Hematopoietic multipotent progenitor cell (in vitro differentiated cells): Measurements from ENCODE around the gene NBEAL1.

DNA sequence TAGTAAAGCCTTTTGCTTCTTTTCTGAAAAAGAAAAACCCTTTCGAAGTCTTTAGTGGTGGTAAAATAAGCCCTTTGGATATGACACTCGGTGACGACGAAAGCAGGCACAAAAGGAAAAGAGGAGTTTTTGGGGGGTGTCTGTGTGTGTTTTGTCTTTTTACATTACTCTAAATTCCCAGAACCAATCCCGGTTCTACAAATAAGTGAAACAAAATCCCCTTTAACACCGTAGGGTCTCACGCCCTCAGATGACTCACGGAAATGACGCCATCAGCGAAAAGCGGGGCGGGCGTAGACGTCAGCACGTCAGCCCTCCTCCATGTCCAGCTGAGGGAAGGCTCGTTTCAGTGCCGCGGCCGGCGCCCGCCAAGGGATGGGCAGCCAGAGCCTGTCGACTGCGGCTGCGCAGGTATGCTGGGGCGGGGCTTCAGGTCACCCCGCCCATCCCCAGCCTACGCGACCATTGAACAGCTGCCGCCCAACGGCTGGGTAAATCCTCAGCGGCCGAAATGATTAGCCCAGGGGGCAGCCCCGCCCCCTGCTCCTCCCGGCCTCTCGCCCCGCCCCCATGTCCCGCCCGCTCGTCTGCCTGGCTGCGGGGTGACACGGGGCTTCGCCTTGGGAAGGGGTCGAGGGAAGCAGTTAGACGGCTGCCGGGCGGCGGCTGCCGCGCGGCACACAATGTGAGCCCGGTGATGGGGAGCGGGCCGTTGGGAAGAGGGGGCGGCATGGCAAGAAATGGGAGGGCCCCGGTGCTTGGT is at the start of gene NBEAL1:
TSS of gene NBEAL1 (plus strand) at position 578 of the 763 bp plus-strand sequence.
- CAGE, long polyA plus RNA = no peak

GRCh38 chr2:203015886-203016465 is 1.3 kb downstream of the NBEAL1 start:
- CAGE, long polyA plus RNA = no peak

GRCh38 chr2:203068281-203068669 is 53.6 kb downstream of the NBEAL1 start:
- CAGE, long polyA plus RNA = no peak

DNA sequence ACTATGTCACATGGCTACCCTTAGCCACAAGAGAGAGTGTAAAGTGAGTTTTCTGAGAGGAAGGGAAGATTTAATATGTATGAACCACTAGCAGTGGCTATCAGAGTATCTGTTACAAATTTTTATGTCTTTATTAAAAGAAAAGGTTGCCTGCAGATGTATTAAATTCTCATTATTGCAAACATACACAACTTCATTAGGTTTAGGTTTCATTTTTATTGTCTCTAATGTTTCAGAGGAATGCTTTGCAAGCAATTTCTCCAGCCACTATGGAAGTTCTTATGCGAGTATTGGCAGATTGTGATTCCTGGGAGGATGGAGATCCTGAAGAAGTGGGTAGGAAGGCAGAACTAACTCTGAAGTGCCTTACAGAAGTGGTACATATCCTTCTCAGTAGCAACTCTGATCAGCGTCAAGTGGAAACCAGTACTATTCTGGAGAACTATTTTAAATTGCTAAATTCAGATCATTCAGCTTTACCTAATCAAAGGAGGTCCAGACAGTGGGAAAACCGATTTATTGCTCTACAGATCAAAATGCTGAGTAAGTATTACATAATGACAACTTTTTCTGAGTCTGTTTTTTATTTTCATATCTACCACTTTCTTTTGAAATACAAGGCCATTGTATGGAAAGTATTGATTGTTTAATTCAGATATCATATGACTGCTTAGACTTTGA is 68.4 kb downstream of the NBEAL1 start:
- CAGE, long polyA plus RNA = no peak

GRCh38 chr2:203470374-203470871 is 64.7 kb downstream of the RAPH1 start:
- CAGE, long polyA plus RNA = no peak

GRCh38 chr2:203649815-203650374 is 56.5 kb upstream of the CD28 start:
- CAGE, long polyA plus RNA = no peak

DNA sequence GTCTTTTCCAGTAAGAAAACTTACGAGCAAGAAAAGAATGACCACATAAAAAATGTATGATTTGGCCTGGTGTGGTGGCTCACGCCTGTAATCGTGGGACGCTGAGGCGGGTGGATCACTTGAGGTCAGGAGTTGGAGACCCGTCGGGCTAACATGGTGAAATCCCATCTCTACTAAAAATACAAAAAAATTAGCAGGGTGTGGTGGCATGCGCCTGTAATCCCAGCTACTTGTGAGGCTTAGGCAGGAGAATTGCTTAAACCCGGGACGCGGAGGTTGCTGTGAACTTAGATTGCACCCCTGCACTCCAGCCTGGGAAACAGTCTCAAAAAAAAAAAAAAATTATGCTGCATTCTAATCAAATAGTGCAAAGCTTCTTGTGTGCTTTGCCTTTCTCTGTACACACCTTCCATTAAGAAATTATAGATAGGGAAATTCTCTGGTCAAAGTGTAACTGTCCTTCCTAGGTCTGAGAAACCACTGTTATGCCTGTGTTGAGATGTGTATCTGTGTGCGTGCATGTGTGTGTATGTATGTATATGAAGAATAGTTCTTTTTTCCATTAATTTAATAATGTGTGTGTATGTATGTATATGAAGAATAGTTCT is 2.4 kb downstream of the CD28 start:
- CAGE, long polyA plus RNA = no peak

DNA sequence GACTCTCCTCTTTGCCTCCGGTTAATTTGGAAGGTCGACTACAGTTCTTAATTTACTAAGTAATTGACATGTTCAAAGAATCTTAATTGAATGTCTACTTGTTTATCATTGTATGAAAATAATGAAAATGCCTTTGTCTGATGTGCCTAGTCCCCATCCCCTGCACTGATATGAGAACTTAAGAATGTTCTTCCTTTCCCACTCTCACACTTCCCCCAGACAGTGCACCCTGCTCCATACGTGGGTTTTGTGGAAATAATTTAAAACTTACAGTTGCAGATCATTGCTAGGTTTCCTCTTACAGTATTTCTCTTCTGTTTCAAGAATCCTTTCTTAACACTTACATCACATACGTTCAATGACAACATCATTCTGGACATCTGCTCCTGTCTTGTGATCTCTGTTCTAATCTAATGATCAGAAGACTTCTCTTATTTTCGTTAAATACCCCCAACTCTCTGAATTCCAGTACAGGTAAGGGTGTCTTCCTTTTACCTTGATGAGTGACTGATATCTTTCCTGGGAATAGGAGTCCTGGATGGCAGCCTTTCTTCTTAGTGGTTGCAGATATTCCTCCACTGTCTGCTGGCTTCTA is 3.6 kb downstream of the ICOS start:
- CAGE, long polyA plus RNA = no peak

GRCh38 chr2:203951307-203952025 is 14.9 kb downstream of the ICOS start:
- CAGE, long polyA plus RNA = no peak

- CAGE, long polyA plus RNA = no peak
These were observed 90.3 kb downstream of the ICOS start for GRCh38 chr2:204026946-204027219.

GRCh38 chr2:204110362-204110876 is 173.9 kb downstream of the ICOS start:
- CAGE, long polyA plus RNA = no peak

DNA sequence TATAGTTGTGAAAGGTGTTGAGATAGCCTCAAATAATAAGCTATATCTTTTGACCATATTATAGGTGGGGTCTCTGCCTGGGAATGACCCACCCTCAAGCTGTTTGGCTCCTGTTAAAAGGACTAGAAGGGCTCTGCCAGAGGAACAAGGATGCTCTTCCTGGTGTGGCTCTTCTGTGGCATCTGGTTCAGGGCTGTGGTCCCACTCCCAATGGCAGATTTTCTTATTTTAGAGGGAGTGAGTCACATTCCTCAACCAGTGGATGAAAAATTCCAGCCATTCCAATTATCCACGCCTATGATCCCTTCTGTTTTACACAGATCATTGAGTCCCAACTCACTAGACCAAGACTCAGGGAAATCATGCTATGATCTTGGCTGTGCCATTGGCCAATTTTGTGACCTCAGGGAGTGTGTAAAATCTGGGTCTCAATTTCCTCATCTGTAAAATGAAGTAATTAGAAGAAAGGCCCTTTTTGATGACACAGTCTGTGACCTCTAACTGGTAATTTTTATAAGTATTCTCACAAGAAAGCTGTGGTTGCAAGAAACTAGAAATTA is 120.0 kb downstream of the PARD3B start:
- CAGE, long polyA plus RNA = no peak

- CAGE, long polyA plus RNA = no peak
These were observed 198.4 kb downstream of the PARD3B start for GRCh38 chr2:204743459-204744370.

- CAGE, long polyA plus RNA = no peak
These were observed 116.4 kb upstream of the NRP2 start for GRCh38 chr2:205565732-205566553.

- CAGE, long polyA plus RNA = no peak
These were observed 32.0 kb upstream of the NRP2 start for GRCh38 chr2:205650218-205650763.

GRCh38 chr2:205686423-205687048 is 4.2 kb downstream of the NRP2 start:
- CAGE, long polyA plus RNA = no peak

DNA sequence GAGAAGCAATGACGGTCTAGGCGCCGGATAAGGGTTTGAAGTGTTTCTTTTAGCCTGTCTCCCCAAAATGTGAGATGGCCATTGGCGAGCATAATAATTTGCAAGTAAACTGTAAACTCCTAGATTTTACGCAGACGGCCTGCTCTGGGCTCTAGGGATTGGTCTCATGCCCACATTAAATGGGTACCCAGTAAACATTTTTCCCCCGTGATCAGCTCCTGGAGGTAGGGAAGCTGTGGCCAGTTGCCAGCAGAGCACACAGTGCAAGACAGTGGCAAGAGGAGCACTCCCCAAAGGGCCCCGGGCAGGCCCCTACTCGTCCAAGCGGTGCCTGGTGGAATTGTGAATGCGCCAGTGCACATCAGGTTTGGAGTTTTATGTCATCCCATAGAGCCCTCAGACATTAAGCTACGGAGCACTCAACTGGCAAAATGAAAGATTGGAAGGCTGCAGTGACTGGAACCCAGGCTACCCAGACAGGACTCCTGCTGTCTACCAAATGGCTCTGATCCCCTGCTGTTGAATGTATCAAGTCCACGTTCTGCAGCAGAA is 5.0 kb downstream of the NRP2 start:
- CAGE, long polyA plus RNA = no peak

DNA sequence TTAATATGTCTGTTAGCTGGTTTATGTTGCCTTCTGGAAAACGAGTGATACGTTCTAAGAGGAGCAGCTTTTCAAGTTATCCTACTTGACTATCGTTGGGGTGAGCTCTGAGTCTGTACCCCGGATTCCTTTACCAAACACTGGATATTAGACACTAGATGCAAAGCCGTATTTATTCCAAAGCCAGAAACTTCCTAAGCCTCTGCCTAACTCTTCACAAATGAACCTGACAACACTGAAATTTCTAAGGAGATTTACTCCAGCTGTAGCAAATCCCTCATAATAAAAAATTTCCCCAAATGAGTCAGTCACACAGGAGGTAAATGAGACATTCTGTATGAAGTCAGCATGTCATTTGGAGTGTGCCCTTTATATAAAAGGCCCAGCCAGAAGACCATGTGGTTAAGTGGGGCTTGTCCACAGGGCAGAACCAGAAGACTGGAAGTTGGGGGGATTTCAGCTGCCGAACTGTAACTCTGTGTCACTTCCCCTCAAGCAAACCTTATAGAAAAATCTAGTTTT is 30.1 kb downstream of the NRP2 start:
- CAGE, long polyA plus RNA = no peak

GRCh38 chr2:205715063-205715511 is 32.8 kb downstream of the NRP2 start:
- CAGE, long polyA plus RNA = no peak

DNA sequence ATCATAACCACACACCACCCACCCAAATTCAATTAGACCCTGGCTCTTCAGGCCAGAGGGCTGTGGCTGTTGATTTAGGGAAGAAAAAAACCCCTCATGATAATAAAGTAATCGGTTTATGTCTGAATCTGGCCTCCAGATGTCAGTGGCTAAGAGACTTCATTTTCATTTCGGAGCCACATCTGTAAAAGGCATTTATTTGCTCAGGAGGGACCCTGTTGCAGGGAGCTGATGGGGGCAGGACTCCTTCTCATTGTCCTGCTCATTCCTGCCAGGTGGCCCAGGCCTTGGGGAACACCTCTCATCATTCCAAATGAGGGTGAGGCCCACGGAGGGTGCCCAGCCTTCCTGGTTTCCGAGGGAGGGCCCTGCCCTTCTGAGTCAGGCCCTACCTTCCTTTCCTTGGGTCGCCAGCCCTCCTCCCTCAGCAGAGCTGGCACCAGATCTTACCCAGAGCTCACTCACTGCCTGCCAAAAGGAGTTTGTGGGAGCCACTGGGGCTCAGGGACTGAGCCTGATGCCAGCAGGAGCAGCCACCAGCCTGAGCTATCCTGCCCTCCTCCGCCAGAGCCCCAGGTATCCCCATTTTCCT is 63.9 kb downstream of the NRP2 start:
- CAGE, long polyA plus RNA = no peak